Testis (tissue), 5 donors: ENCODE results near the gene NT5C1A.

GRCh38 chr1:39132842-39133603 lies 71.5 kb upstream of the MACF1 start:
- PRO-cap, 3 experiments, result no peak in any of the 3 experiments
- RAMPAGE, long total RNA, 2 experiments, result no peak in any of the 2 experiments
- RRBS, result no CpG with 5 or more reads among the region's 9 CpGs

GRCh38 chr1:39141678-39142649 lies 62.5 kb upstream of the MACF1 start:
- PRO-cap, 3 experiments, result no peak in any of the 3 experiments
- RAMPAGE, long total RNA, 2 experiments, result no peak in any of the 2 experiments
- RRBS, result no CpG with 5 or more reads among the region's 2 CpGs

GRCh38 chr1:39154569-39155476 lies 49.7 kb upstream of the MACF1 start:
- PRO-cap, 3 experiments, result peak in 2 of 3 experiments; most common minus-strand start chr1:39154811 (in 2)
- RAMPAGE, long total RNA, 2 experiments, result no peak in any of the 2 experiments
- RRBS, result no CpG with 5 or more reads among the region's 6 CpGs

DNA sequence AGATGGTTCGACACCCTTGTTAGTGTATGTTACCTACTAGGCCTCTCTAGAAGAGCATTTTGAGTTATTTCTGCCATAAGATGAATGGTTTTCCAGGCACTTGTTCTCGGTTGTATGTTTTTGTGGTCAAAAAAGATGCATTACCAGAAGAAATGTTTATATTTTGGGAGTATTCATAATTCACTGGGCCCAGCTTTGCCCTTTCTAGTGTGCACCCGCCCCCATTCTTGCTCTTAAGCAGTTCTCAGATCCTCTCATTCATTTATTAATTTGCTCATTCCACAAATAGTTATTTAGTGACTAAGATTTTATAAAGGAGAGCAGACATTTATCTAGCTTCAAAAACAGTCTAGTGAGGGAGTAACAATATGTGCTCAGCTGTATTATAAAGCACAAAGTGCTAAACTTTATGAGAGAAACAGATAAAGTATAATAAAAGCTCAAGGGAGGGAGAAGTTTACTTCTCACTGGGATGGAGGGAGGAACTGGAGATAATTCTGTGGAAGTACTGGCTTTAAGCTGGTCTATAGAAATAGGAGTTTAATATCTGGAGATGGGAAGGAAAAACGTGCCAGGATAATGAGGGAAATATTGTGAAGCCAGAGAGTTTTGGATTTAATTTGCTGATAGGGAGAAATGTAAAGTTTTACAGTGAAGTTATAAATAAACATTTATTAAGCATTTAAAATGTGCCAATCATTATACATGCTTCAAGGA lies 9.2 kb upstream of the MACF1 start:
- PRO-cap, 3 experiments, result no peak in any of the 3 experiments
- RAMPAGE, long total RNA, 2 experiments, result no peak in any of the 2 experiments
- RRBS, result no CpG with 5 or more reads among the region's 4 CpGs

- PRO-cap, 3 experiments, result peak in 3 of 3 experiments; most common plus-strand start chr1:39205396 (in 3); most common minus-strand start chr1:39205263 (in 1)
- RAMPAGE, long total RNA, 2 experiments, result no peak in any of the 2 experiments
- RRBS, result no CpG with 5 or more reads among the region's 2 CpGs
These were observed 606 bp downstream of the MACF1 start for GRCh38 chr1:39205056-39205546.

DNA sequence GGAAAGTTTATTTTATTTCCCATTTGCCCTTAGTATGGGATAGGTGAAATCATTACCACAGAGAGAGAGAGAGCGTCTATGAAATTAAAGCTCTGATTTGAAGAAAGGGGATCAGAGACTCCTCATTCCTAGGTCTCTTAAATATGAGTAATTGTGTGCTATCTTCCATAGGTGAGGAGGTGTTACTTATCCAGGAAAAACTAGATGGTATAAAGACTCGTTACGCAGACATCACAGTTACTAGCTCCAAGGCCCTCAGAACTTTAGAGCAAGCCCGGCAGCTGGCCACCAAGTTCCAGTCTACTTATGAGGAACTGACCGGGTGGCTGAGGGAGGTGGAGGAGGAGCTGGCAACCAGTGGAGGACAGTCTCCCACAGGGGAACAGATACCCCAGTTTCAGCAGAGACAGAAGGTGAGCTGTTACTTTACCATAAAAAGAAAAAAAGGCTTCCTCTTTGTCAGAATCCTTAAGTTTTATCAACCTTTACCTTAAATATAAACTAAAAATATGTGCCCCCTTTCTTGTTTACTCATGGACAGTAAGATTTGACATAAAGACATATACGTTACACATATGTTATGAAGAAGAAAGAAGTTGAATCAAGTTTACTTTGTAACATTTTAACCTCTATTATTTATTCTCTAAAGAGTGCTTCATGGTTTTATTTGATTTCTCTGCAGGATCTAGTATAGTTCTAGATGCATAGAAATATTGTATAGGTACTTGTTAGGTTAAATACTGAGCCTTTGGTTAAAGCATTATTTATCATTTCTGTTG lies 61.6 kb upstream of the BMP8A start:
- PRO-cap, 3 experiments, result no peak in any of the 3 experiments
- RAMPAGE, long total RNA, 2 experiments, result no peak in any of the 2 experiments
- RRBS, result no CpG with 5 or more reads among the region's 6 CpGs

DNA sequence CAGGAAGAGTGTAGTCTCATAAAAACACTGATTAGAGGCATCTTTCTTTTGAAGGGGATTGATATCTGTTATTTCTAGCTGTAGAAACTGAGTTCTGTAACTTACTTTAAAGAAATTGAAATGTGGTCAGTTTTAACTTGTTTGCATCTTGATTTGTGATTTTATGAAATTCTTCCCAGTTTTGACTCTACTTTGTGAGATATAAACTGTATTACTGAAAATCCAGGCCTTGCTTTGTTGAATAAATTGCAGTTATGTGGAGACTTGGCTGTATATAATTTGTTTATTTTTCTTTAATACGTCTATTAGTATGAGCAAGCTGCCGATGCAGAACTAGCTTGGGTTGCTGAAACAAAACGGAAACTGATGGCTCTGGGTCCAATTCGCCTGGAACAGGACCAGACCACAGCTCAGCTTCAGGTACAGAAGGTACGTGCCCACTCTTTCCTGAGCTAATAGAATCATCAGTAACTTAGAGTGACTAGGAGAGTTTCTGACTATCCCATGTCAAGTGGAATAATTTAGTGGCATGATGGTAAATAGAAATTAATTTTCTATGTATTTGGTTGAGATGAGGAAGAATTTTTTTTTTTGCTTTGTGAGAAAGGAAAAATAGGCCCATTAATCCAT lies 59.1 kb upstream of the BMP8A start:
- PRO-cap, 3 experiments, result no peak in any of the 3 experiments
- RAMPAGE, long total RNA, 2 experiments, result no peak in any of the 2 experiments
- RRBS, result no CpG with 5 or more reads among the region's 5 CpGs

- PRO-cap, 3 experiments, result no peak in any of the 3 experiments
- RAMPAGE, long total RNA, 2 experiments, result no peak in any of the 2 experiments
- RRBS, result no CpG with 5 or more reads among the region's 7 CpGs
These were observed 31.0 kb upstream of the BMP8A start for GRCh38 chr1:39460394-39460916.

GRCh38 chr1:39540273-39541160 lies 36.1 kb downstream of the PABPC4 start:
- PRO-cap, 3 experiments, result peak in 3 of 3 experiments; most common plus-strand start chr1:39541010 (in 1); most common minus-strand start chr1:39540818 (in 2)
- RAMPAGE, long total RNA, 2 experiments, result no peak in any of the 2 experiments
- RRBS, result no CpG with 5 or more reads among the region's 13 CpGs

DNA sequence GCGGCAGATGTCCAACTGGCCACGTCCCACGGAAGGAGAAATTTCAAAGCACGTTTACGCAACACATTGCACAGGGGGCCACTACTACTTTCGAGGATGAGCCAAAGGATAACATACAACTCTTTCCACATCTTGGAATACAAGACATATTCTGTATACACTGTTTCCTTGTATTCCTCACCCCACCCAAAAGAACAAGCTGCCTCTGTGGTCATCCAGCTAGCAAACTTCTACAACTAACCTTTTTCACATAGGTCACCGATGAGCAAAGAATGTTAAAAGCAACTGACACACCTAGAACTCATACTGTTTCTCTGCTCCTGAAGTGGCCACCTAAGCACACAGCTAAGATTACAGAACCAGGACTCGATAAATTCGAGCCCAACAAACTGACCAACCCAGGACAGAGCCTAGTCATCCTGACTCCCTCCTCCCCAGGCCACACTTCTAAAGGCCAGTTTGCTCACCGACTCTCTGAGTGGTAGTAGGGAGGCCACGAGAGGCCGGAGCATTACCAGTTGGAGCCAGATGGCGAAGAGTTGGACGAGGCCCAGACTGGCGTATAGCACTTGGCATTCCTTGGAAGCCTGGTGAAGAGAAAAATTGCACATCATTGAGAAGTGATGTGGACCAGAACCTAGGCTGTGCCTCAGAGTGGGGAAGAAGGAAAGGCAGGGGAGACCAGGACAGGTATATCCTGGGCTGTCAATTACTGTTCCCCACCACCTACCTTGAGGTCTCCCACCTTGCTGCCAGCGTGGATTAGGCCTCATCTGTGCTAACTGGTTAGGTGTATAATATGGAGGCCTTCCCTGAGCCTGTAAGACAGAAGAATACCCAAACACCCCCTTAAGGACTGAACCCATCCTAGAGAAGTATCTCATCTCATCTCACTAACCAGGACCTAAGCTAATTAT lies 12.4 kb downstream of the PABPC4 start:
- PRO-cap, 3 experiments, result no peak in any of the 3 experiments
- RAMPAGE, long total RNA, 2 experiments, result no peak in any of the 2 experiments
- RRBS, result no CpG with 5 or more reads among the region's 16 CpGs

DNA sequence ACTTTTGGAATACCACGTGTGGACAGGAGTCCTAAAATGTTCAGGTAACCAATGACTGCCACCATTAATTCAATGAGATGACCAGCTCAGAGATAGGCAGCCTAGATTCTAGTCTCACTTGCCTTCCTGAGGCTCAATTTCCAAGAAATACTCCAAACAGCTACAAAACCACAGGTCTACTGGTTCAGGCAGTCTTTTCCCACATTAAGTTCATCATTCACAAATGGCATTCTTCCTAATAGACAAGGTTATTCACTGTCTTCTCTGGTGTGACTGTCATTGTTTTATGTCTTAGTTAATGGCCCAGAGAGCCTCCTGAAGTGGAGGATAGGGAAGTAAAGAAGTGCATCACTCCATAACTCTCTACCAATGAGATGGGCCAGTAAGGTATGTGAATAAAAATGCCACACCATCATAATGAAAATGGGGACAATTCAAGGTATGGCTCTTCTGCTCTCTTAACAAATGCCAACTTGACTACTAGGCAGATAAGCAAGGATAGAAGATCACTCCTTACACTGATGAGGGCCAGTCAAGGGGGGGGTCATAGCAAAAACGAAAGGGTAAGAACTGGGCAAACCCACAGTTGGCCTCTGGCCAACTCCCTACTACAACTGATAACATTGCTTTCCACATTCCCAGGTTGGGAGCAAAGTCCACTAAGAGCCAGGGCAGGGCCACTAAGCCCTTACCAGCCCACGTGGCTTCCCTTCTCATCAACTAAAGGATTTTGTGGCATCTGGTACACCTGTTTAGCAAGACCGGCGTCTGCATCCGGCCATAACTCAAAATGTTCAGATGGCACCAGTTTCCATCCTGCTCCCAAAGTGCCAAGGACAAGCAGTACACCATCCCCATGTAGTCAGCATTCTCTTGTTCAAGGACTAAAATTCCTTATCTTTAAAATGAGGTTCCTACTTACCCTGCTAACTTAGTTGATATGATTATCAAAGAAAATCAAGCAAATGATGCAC lies 10.0 kb downstream of the PABPC4 start:
- PRO-cap, 3 experiments, result no peak in any of the 3 experiments
- RAMPAGE, long total RNA, 2 experiments, result no peak in any of the 2 experiments
- RRBS, result no CpG with 5 or more reads among the region's 6 CpGs

GRCh38 chr1:39671933-39672363 lies at the start of gene NT5C1A:
Gene NT5C1A, minus strand, starts transcription at chr1:39672107.
- PRO-cap, 3 experiments, result peak in 3 of 3 experiments; most common plus-strand start chr1:39672060 (in 3); most common minus-strand start chr1:39672054 (in 1)
- RAMPAGE, long total RNA, 2 experiments, result no peak in any of the 2 experiments
- RRBS, result 1% methylated on average over 18 of the region's 38 CpGs

- PRO-cap, 3 experiments, result no peak in any of the 3 experiments
- RAMPAGE, long total RNA, 2 experiments, result no peak in any of the 2 experiments
- RRBS, result 90% methylated on average over 4 of the region's 4 CpGs
These were observed 8.9 kb upstream of the NT5C1A start for GRCh38 chr1:39680837-39681202.

- PRO-cap, 3 experiments, result peak in 3 of 3 experiments; most common minus-strand start chr1:39799835 (in 3)
- RAMPAGE, long total RNA, 2 experiments, result no peak in any of the 2 experiments
- RRBS, result 10% methylated on average over 3 of the region's 8 CpGs
These were observed 11.0 kb upstream of the BMP8B start for GRCh38 chr1:39799778-39799977.

- PRO-cap, 3 experiments, result no peak in any of the 3 experiments
- RAMPAGE, long total RNA, 2 experiments, result no peak in any of the 2 experiments
- RRBS, result no CpG with 5 or more reads among the region's 11 CpGs
These were observed 28.1 kb upstream of the BMP8B start for GRCh38 chr1:39816740-39817265.

GRCh38 chr1:39922041-39922904 lies 20.6 kb upstream of the MYCL start:
- PRO-cap, 3 experiments, result no peak in any of the 3 experiments
- RAMPAGE, long total RNA, 2 experiments, result no peak in any of the 2 experiments
- RRBS, result 7% methylated on average over 15 of the region's 37 CpGs

- PRO-cap, 3 experiments, result peak in 1 of 3 experiments; most common plus-strand start chr1:39934562 (in 1); most common minus-strand start chr1:39934443 (in 1)
- RAMPAGE, long total RNA, 2 experiments, result no peak in any of the 2 experiments
- RRBS, result no CpG with 5 or more reads among the region's 11 CpGs
These were observed 20.7 kb upstream of the MFSD2A start for GRCh38 chr1:39934022-39934936.

DNA sequence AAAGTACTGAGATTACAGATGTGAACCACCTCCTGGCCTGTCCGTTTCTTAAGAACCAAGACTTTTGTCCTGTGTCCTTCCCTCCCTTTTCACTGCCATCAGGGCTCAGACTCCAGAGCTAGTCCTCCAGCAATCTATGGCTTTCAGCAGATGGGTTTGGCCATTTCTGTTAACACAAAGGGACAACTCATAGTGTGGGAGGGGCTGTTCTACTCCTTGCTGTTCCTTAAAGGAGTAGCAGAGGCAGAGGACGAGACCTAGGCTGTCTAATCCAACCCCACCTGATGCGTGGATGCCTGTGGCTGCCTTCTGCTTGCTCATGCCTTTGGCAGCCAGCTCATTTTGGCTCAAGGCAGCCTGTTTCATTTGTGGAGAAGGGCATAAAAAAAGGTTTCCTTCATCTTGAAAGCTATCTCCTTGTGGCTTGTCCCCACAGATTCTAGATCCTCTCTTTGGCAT lies 27.0 kb downstream of the MFSD2A start:
- PRO-cap, 3 experiments, result no peak in any of the 3 experiments
- RAMPAGE, long total RNA, 2 experiments, result no peak in any of the 2 experiments
- RRBS, result no CpG with 5 or more reads among the region's 3 CpGs

- PRO-cap, 3 experiments, result no peak in any of the 3 experiments
- RAMPAGE, long total RNA, 2 experiments, result no peak in any of the 2 experiments
- RRBS, result no CpG with 5 or more reads among the region's 13 CpGs
These were observed 666 bp downstream of the CAP1 start for GRCh38 chr1:40041168-40041621.

GRCh38 chr1:40056957-40058042 lies 16.8 kb downstream of the CAP1 start:
- PRO-cap, 3 experiments, result no peak in any of the 3 experiments
- RAMPAGE, long total RNA, 2 experiments, result no peak in any of the 2 experiments
- RRBS, result no CpG with 5 or more reads among the region's 3 CpGs